Metastatic Liver Carcinoma in the Lung (tissue), 2 donors: ENCODE data around the gene ARHGAP25.

- PRO-cap, 2 experiments = peak in 1 of 2 experiments; most common minus-strand start chr2:68426648 (in 1)
Measured at GRCh38 chr2:68426557-68426723, 40.7 kb downstream of the FBXO48 start.

DNA sequence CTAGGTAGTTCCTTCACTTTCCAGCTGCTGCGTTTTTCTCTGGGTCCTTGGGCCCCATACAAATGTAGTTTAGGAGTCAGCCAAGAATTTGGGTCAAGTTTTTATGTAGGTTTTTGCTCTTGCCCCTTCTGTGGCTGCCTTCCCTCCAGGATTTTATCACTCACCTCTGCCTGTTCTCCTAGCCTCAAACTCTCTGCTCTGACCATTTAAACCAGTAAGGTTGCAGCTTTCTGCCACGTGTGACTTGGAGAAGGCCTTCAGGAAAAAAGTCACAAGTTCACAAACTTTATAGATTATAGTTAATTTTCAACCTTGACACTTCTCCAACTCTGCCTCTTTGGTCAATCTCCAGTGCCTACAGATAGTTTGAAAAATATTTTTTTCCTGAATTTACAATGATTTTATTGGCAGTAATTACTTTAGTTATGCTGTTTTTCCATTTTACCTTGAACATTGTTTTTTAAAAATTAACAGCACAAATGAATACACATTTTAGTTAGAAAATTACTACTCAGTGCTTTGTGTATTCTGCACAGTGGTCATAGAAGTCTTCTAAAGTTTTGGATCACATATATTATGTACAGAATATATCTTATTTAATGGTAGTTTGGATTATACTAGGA is 47.2 kb downstream of the APLF start:
- PRO-cap, 2 experiments = peak in 1 of 2 experiments; most common plus-strand start position 337 of the sequence (in 1); most common minus-strand start position 195 of the sequence (in 1)

GRCh38 chr2:68734537-68735634 is at the start of gene ARHGAP25:
Gene ARHGAP25 (plus strand): TSS chr2:68734811.
- PRO-cap, 2 experiments = peak in 2 of 2 experiments; most common plus-strand start chr2:68735115 (in 2); most common minus-strand start chr2:68734831 (in 1)

- PRO-cap, 2 experiments = no peak in any of the 2 experiments
Measured at GRCh38 chr2:68739239-68739683, 4.7 kb downstream of the ARHGAP25 start.

- PRO-cap, 2 experiments = peak in 1 of 2 experiments; most common minus-strand start chr2:68742842 (in 1)
Measured at GRCh38 chr2:68742623-68743012, 8.0 kb downstream of the ARHGAP25 start.

GRCh38 chr2:68799565-68800164 is 65.1 kb downstream of the ARHGAP25 start:
- PRO-cap, 2 experiments = no peak in any of the 2 experiments

DNA sequence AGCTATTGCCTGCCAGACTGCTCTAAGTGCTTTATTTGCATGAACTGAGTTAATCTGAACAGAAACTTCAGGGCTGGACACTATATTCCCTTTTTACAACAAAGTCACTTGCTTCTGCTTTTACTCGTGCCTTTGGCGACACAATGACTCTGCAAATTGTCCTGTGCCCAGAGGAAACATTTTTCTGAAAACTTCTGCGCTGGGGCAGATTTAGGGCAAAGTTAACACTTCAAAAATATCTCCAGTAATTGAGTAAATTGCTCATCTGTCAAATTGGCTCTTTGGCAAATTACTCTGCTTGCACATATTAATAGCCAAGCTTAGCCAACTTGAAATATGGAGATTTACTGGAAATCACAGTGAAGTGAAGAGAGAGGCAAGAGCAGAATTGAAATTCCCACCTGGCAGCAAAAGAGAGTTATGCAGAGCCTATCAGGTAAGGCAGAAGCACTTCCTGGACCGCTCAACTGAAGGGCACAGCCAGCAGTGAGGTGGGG is 36.4 kb downstream of the BMP10 start:
- PRO-cap, 2 experiments = no peak in any of the 2 experiments

GRCh38 chr2:68837102-68837533 is 34.1 kb downstream of the BMP10 start:
- PRO-cap, 2 experiments = no peak in any of the 2 experiments

DNA sequence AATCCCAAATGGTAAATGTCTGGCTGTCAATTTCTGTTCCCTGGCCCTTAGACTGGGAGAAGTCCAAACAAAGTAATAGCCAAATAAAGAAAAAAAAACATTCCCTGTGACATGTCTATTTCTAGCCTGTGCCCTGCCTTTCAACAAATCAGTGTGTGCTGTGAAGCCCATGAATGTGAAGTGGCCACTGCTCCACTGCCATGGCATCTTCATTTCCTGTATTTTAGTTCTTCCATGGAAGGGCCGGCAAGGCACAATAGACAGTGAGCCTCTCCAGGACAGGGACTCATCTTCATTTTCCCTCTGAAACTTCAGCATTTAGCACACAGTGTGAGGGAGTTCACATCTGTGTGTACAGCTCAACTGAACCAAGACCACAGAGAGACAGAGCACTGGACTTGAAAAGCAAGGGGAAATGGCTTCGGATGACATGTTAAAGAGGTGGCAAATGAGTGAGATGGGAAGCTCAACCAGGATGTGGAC is 140.0 kb downstream of the ANTXR1 start:
- PRO-cap, 2 experiments = no peak in any of the 2 experiments

DNA sequence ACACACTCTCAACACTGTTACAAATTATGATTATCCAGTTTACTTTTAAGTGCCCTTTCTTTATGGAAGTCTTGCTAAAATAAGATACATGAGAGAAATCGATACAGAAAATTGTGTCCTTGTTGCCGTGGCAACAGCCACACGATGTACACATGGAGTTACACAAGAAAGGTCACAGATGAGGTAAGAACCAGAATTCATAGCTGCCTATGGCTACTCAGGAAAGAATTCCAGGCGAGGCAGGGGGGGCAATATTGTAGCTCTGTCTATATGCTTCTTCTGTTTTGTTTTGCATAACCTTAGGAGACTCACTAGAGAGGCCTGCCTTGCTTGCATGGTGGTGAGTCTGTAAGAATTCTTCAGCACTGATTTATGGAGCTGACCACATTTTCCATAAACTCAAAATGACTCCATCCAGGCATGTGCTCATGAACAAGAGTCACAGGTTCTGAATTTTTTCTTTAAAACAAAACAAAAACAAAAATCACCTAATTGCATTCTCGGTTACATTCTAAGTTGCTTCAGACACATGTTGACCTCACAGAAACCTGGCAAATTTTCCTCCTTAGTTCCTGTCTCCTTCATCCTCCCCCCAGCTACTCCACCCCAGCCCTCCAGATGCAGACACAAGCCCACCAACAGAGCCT is 183.4 kb downstream of the ANTXR1 start:
- PRO-cap, 2 experiments = no peak in any of the 2 experiments

- PRO-cap, 2 experiments = no peak in any of the 2 experiments
Measured at GRCh38 chr2:69205226-69205752, 181.7 kb downstream of the GFPT1 start.

DNA sequence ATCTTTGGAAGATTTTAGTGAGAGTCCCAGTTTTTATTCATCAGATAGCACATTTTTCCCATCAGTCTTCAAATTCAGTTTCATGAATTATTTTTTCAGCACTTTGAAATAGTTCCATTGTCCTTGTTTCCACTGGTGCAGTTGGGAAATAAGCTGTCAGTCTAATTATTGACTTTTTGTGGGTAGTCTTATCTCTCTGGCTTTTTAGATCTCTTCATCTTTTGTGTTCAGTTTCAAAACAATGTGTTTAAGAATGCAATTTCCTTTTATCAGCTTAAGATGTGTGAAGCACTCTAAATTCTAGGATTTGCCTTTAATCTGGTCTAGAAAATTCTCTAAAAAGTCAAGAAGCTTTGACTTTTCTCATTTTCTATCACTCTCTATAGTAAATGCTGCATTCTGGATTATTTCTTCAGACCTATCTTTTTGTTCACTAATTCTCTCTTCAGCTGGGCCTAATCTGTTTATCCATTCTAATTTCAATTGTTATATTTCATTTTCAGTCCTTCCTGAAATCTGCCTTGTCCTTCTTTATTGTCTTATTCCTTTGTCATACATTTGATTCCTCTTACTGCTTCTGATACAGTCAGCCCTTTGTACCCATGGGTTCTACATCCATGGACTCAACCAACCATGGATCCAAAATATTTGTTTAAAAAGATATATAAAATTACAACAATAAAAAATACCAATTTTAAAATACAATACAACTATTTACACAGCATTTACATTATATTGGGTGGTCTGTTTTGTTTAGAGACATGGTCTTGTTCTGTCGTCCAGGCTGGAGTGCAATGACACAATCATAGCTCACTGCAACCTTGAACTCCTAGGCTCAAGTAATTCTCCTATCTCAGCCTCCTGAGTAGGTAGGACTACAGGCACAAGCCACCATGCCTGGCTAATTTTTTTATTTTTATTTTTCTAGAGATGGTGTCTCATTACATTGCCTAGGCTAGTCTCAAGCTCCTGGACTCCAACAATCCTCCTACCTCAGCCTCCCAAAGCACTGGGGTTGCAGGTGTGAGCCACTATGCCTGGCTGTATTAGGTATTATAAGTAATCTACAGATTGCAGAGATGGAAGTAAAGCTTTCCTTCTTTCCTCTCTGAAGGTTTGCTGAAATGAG is 70.1 kb downstream of the GFPT1 start:
- PRO-cap, 2 experiments = no peak in any of the 2 experiments

DNA sequence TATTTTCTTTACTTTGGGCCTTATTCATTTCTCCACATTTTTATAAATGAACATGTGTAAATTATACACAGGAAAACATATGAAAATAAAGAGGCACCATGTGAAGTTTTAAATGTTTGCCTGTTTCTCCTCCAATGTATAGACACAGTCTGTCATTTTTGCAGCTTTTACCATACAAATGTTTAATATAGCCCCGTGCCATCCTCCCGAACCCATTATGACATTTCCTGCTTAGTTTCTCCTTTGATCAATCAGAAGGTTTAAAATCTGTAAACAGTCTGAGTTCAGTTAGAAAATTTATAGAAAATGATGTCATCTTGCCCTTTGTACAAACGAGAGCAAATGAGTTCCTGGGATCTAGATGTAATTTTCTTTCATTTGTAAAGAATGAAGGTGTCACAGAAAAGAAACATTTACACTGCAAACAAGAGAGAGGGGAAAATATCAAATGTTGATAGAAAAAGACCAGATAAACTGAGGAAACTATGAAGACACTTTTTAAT is 62.7 kb upstream of the NFU1 start:
- PRO-cap, 2 experiments = no peak in any of the 2 experiments

- PRO-cap, 2 experiments = no peak in any of the 2 experiments
Measured at GRCh38 chr2:69692915-69693307, 49.0 kb upstream of the ANXA4 start.

GRCh38 chr2:70045716-70046398 is 41.4 kb upstream of the PCBP1 start:
- PRO-cap, 2 experiments = no peak in any of the 2 experiments

DNA sequence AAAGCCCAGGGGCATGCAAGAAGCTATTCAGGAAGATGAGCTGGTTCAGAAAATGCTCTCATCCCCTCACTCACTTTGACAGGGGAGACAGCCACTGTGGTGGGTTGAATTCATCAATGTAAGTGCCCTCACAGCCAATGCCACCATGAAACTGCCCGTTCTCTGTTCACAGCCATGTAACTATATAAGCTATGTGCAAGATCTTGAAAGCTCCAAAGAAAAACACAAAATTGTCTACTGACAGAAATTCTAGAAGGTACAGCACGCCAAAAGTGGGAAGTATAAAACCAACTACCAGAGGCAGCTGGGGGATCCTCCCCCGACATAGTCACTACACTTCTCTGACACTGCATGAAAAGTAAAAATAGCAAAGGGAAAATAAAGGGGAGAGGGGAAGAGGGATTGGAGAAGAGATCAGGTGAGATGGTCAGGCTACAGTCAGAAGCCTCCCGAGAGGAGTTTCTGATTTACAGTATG is 39.9 kb upstream of the PCBP1 start:
- PRO-cap, 2 experiments = no peak in any of the 2 experiments

GRCh38 chr2:70137473-70137958 is 50.2 kb downstream of the PCBP1 start:
- PRO-cap, 2 experiments = no peak in any of the 2 experiments

GRCh38 chr2:70233904-70234219 is 14.6 kb downstream of the TIA1 start:
- PRO-cap, 2 experiments = peak in 1 of 2 experiments; most common plus-strand start chr2:70234107 (in 1)

- PRO-cap, 2 experiments = no peak in any of the 2 experiments
Measured at GRCh38 chr2:70247065-70247726, 1.2 kb downstream of the TIA1 start.

DNA sequence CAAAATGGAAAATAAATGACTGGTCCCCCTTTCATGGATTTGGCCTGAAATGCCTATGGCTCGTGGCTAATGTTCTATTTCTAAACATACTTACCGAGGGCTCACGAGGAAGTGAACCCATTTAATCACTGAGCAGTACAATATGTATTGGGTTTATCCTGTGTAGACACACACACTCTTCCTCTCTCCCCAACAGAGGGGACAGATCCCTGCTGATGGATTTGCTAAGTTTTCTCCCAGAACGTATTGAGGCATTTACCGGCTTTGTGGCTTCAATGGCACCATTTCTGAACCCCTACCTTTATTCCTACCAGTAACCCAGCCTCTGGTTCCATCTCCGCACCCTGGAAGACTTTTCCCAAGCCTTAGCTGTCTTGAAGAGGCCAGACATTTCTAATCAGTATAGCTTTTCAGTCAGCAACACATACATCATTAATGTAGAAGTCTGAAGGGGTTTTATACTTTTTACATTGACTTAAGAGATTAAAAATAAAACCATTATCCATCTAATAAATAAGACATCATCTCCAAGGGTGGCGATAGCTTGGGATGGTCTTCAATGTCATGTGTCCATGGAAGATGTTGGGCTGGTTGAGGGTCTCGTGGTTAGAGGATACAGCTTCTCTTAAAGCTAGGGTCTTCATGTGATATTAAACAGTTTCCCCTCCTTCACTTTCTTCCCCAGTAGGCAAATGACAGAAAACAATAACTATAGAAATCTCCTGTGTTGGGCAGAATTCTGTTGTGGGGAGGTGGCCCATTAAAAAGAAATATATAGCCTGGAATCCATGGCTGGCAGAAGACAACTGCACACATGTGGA is 103.7 kb downstream of the TGFA start:
- PRO-cap, 2 experiments = no peak in any of the 2 experiments